Thoracic aorta endothelial cell (primary cell): ENCODE measurements around a stretch of chrX.

DNA sequence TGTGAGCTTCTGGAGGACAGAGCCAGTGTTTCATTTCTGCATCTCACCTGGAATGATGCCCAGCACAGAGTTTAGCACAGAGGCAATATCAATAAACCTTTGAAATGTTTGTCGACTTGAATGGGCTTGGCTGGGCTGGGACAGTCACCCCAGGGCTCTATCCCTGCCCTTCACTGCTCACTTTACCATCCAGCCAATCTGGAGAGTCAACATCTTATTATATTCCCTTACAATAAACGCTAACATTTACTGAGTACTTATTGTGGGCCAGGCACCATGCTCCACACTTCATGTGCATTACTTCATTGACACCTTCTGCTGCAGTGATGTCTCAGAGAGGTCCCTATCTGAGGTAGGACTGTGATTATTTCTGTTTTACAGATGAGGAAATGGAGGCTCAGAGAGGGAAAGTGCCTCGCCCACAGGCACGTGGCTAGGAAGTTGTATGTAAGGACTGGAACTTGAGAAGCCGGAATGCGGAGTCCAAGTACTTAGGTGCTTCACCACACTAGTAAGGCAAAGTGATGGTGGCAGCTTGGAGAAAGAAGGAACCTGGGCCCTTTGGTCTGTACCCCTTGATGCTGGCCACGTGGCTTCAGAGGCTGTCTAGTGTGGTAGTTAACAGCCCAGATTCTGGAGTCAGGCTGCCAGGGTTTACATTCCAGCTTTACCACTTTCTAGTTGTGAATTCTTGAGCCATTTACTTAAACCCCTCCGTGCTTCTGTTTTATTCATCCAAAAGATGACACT, 19.6 kb downstream of the EFNB1 start:
- CAGE, long polyA plus RNA, result no peak

DNA sequence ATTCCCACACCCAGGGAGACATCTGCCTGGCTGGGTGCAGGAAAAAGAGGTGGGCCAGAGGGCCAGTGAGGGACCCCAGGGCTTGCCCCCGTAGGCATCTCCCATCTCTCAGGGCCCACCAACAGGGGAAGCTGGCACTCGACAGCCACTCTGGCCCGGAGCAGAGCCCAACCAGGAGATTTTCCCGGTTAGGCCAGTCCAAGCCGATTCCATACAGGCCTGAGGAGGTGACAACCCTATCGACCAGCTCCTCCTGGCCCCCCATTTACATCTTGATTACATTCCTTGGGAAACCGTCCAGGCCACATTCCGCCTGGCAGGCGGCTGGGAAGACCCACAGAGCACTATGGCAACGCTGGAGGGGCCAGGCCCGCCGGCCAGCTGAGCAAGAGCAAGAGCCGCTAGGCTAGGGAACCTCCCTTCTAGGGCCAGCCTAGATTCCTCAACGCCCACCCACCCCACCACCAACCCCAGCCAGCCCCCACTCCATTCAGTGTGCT, 161.1 kb downstream of the EFNB1 start:
- CAGE, long polyA plus RNA, result no peak

DNA sequence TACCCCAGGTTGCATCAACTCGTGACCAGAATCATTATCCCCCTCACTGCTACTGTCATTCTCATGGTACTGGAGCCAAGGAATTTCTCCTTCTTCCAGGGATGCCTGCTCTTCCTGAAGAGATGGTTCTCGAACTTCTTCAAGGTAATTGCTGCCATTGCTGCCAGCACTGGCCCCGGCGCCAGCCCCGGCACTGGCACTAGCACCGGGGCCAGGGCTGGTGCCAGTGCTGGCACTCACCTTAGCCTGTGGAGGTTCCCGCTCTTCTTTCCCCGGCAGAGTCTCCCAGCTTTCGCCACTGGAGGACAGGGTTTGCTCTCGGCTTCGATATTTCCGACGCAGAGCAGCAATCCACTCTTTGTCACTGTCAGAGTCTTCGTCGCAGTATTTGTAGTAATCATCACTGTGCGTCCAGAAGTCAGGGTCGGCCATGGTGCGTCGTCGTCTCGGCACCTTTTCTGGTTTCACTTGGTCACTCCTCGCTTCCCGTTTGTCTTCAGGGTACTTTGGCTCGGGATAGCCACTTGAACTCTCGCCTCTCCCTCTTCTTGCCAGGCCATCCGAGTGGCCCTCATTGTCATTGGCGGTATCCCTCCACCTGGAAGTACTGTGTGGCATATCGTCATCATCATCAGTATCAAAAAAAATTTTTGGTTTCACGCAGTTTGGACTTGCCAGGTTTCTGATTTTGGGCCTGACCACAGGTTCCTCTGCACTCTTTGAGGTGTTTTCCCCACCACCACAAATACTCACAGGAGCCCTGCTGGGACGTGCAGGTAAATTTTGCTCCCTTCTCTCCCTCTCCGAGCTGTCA, 3.3 kb downstream of the PJA1 start:
- CAGE, long polyA plus RNA, result no peak

- CAGE, long polyA plus RNA, result no peak
These were observed 264 bp upstream of the NALF2 start for GRCh38 chrX:69503840-69504283.

DNA sequence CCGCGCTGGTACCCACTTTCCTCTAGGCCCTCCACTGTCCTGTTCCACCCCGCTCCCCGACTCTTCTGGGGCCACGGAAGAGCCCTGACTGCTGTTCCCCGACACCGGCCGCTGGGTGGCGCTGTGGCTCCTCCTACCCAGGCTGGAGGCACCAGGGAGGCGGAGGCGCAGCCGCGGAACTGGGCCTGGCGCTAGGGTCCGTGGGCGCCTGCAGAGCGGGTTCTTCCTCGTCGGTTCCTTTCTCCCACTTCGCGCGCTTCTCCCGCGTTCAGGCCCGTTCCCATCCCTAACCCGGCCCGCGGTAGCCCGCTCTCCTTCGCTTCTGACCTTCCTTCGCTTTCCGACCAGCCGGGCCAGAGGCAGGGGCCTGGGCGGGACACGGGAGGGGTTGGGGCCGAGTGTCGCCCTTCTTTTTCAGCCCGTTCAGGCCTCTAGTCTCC, 34.2 kb downstream of the NALF2 start:
- CAGE, long polyA plus RNA, result no peak

DNA sequence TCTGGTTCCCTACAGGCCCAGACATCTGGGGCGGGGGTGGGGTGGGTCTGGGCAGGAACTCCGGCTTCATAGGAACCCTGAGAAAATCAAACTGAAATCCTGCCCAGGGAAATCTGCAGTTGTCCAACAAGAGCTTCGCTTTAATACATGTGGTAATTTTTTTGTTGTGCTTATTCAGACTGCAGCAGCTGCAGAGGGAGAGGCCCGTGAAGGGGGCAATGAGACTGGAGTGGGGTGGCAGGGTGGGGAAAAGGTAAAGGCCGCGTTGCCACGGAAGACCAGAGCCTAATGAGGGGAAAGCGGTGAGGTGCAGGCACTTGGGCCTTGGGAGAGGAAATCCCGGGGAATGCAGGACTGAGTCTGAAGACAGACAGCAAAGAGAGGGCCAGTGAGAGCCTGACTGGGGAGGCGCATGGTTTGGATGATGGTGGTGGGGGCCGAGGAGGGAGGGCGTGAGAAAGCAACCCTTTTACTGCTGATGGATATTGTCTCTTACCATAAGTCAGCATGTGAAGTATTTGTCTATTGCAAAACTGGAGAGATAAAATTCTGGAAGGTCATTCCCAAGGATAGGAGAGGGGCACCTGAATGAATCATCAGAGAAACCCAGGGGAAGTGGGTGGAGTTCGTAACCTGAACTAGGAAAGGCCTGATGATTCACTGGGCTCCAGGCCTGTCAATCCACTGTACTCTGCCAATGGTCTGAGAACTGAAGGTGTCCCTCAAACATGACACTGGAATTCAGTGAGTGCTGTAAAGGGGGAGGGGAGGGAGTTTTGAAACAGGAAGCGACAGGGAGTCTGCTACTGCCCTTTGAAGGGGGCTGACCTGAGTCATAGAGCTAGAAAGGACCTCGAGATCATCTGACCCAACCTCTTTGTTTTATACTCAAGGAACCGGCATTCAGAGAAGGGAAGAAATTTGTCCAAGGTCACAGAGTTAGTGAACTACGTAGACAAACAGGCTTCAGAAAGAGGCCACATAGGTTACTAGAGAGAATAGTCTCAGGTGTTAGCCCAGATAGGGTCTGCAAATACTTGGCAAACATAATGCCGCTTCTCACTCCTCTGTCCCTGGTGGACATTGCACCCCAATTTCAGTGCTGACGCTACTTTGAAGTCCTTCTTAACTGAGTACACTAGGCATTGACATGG, 52.1 kb downstream of the NALF2 start:
- CAGE, long polyA plus RNA, result no peak

DNA sequence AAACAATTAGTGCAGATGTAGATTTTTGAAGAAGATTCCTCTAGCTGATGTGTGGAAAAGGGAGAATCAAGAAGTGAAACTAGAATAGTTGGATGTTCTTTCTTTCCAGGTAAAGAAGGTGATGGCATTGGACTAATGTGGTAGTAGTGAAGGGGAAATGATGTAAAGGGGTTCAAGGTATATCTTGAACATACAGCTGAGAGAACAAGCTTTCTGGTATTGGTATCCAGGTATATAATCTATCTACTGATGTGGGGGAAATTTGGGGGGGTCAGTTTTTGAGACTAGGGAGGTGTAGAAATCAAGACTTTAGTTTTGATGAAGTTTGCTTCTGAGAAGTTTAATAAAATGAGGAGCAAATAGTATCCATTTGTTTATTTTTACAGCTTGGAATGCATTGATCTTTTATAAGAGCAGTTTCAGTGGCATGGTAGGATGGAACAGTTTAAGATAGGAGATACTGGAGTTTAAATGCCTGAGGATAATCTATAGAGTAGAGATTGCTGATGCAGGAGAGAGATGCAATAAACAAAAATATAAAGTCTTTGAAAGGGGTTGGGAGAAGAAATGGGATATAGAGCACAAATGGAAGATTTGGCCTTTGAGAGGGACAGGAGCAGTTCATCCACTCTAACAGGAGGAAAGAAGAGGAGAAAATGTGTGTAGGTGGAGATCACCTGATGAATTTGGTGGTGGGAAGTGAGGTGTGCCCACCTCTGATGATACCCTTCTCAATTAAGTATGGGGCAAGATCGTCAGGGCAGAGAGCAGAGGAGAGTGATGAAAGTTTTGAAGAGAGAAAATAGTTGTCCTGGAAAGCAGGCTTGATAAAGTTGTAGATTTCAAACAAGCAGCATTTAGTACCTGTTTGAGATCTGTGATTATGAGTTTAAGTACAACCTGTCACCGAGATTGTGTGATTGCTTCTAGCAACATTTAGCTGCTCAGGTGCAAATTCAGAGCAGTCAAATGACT, 35.6 kb downstream of the EDA start:
- CAGE, long polyA plus RNA, result no peak

GRCh38 chrX:70135603-70136096, 2.4 kb downstream of the IGBP1 start:
- CAGE, long polyA plus RNA, result no peak

DNA sequence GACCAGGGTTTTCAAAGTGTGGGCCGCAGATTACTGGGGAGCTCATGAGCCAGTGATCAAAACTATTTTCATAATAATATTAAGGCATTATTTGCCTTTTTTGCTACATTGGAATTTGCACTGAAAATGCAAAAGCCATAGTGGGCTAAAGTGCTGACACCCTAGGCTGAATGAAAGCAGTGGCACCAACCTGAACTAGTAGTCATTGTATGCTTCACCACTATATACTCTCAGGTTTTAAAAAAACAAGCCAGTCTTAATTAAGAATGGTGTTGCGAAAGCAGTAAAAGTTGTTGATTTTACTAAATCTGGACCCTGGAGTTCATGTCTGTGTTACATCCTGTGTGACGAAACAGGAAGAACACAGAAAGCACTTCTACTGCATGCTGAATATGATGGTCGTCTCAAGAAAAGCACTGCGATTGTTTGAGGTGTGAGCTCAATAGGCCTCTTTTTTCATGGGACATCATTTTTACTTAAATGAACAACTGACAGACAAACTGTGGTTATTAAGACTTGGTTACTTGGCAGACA, 24.3 kb upstream of the GDPD2 start:
- CAGE, long polyA plus RNA, result no peak

DNA sequence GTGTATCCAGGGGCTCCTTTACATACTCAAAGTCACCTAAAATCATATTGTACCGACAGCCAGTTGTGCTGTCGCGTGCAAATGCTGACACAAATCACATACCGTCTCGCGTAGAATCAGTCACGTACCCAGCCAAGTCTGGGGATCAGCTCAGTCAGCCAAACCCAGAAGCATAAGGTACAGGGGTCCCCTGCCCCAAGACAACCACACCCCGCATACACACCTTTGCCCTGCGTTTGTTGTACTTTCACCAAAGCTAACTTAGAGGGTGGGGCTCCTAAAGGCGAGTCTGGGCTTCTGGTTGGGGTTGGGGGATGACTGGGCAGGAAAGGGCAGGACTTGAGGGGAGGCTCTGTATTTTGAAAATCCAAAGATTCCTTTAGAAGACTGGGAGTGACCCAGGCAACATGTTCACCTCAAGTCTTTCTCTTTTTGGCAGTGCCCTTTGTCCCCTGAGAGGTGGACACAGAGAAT, 845 bp downstream of the GDPD2 start:
- CAGE, long polyA plus RNA, result no peak

- CAGE, long polyA plus RNA, result no peak
These were observed 19.5 kb downstream of the NLGN3 start for GRCh38 chrX:71164129-71164583.

- CAGE, long polyA plus RNA, result no peak
These were observed 1.4 kb upstream of the ITGB1BP2 start for GRCh38 chrX:71299840-71300936.

GRCh38 chrX:71388622-71389026, 22.5 kb downstream of the TAF1 start:
- CAGE, long polyA plus RNA, result no peak

- CAGE, long polyA plus RNA, result no peak
These were observed 3.9 kb upstream of the GCNA start for GRCh38 chrX:71573999-71575039.

DNA sequence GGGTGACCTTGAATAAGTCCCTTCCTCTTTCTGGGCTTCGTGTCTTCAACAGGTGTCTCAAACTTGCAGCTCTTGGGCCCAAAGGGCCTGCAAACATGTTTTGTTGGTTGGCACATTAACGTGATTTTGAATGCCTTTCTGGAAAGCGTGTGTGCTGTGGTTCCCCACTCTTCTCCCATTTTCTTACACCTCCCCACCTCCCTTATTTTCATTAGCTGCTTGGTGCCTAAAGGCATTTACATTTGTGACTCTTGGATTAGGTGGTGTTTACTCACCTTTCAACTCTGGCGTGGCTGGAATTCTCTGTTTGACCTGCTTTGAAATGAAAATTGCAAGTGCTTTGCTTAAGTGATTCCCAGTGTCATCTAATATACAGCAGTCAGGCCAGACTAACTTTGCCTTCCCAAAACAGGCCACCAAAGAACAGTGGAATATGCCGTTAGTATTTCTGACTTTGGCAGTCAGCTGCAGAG, 80.5 kb downstream of the NHSL2 start:
- CAGE, long polyA plus RNA, result no peak

DNA sequence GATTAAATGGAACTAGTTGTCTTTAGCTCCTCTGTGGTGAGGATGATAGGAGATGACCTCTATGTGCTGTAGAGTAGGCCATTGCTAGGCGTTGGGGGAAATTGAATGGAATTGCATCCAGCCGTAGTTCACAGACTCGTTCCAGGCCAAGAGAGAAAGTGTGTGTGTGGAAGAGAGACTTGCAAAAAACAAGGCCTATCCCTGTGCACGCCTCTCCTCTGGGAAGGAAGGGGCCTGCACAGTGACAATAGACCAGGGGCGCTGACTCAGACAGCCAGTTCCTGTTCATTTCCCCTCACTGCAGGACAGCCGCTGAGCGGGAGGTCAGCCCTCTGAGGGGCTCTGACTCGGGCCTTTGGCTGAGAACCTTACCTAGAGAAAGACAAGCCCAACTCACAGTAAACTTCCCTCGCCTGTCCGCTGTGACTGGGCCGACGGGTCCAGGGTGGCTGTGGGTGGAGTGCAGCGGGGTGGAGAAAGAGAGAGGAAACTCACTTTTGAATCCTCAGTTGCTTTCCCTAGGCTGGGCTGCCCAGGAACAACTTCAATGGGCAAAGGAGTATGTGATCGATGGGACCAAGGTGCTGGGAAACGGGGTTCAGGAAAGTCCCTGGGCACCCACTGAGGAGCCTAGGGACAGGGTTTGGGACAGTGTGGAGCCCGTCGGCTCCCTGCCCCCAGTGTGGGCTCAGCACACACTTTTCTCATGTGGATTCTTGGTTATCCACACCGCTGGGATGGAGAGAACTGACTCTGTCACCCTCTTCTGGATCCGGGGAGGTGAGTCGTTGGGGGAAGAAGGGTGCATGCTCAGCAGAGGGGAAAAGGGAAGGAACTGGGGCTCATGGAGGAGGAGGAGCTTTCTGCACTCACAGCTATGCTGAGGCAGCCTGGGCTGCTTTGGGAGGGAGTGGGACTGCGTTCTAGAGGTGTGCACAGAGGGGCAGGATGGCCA, 101.8 kb upstream of the PIN4 start:
- CAGE, long polyA plus RNA, result no peak

- CAGE, long polyA plus RNA, result no peak
These were observed 73.3 kb upstream of the PIN4 start for GRCh38 chrX:72108147-72108758.

GRCh38 chrX:72384118-72384818, 78.6 kb upstream of the CITED1 start:
- CAGE, long polyA plus RNA, result no peak

- CAGE, long polyA plus RNA, result no peak
These were observed 104.3 kb upstream of the CITED1 start for GRCh38 chrX:72409875-72410494.

DNA sequence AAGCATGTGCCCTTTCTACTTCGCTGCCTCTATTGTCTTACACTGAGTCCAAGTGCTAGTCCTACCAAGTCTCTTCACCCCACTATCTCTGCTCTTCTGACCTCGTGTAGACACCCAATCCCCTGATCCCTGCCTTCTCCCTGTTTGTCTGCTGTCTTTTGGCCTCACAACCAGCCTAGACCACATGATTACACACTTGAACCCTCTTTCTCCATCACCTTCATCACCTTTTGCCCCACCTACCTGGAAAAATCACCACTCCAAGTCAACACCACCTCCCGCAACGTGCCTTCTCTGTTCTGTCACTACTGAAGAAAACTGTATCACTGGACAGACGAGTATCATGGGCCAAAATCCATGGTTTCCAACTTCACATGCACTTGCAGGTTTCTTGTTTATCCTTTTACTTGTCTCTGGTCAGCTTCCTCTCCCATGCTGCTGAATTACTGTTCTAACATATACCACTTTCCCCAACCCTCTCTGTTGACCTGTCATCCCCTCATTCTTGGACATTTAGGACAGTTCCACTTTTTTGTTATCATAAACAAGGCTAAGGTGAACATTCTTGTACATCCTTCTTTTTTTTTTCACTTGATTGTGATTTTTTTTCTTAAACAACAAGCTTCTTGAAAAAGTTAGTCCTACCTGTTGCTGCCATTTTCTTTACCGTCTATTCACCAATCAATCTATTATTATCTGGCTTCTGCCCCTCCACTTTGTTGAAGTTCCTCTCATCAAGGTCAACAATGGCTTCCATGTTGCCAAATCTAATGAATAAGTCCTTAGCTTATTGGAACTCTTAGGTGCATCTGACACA, 125.4 kb upstream of the CITED1 start:
- CAGE, long polyA plus RNA, result no peak